Anterior vena cava (tissue), 1 donor: ENCODE measurements around the gene FAM120B.

DNA sequence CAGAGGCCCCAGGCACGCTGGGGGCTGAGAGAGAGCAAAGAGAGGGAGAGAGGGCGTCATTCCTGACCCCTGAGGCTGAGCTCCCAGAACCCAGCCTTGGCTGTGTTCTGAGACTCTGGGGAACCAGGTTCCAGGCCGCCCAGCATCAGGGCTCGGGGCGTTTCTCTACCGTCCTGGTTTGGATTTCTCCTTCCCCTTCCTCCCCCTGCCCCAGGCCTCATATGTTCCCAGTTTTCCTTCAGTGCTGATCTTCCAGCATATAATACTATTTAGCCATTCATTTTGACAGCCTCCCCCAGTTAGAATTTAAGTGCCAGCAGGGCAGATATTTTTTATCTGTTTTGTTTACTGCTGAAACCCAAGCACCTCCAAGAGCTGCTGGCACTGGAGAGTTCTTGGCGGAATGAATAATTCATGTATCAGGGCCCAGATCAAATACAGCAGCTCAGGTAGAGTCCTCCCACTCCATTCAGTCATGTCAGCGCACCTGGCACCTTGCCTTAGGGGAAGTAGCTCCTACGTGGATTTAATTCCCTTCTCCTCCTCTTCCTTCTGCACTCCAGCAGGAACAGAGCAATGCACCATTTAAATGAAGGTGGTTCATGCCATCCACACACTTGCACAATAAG, 23.4 kb upstream of the FRMD1 start:
- PRO-cap: no peak

GRCh38 chr6:168163505-168163704, 84.4 kb upstream of the FRMD1 start:
- PRO-cap: no peak

DNA sequence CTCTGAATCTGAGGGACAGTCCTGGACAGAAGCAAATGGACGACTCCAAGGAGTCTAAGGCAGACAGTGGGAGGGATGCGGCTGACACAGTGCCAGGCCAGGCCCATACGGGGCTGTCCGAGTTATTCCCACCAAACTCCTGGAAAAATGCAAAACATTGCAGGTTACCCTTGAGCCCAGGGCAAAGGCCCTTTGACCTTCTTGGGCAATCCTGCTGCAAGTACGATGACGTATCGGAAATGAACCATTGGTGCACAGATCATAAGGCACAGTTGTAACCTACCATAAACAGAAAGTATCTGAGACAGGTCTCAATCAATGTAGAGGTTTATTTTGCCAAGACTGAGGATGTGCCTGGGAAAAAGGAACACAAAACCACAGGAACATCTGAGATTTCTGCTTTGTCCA, 119.0 kb downstream of the DACT2 start:
- PRO-cap: no peak

GRCh38 chr6:168208952-168209592, 110.5 kb downstream of the DACT2 start:
- PRO-cap: no peak

- PRO-cap: unidirectional peak, plus-strand start at chr6:168247720
Observed at GRCh38 chr6:168247364-168248113, 72.0 kb downstream of the DACT2 start.

DNA sequence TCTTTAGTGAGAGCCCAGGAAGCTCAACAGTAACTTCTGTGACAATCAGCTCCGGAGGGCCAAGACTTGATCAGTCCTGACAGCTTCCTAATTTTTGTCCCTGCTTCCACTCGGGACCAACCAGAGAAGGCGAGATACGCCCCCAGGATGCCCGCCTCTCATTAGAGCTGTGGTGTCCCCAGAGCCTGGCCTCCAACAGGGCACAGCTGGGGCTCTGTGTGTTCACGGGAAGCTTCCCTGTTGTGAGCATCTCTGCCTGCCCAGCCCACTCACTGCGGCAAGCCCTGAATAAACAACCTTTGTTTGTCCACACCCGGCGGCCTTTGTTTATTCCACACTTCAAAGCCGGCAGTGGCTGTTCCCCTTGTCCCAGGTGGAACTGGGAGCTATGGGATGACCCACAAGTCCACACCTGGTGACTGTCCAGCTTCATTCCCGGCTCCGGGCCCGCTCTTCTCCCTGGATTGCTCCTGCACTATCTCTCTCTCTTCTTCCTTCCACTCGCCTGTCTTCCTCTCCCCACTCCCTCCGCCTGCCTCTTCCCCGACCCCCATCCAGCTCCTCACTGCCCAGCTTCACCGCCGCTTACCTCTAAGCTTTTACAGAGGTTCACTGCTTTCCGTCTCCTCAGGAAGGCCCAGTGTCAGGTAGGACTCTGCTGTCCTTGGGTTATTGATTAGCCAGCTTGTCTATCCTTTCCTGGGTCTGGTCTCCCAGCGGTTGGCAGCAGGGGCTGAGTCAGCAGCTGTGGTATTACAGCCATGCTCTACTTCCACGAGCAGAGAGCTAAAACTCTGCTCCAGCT, 17.9 kb downstream of the DACT2 start:
- PRO-cap: no peak

DNA sequence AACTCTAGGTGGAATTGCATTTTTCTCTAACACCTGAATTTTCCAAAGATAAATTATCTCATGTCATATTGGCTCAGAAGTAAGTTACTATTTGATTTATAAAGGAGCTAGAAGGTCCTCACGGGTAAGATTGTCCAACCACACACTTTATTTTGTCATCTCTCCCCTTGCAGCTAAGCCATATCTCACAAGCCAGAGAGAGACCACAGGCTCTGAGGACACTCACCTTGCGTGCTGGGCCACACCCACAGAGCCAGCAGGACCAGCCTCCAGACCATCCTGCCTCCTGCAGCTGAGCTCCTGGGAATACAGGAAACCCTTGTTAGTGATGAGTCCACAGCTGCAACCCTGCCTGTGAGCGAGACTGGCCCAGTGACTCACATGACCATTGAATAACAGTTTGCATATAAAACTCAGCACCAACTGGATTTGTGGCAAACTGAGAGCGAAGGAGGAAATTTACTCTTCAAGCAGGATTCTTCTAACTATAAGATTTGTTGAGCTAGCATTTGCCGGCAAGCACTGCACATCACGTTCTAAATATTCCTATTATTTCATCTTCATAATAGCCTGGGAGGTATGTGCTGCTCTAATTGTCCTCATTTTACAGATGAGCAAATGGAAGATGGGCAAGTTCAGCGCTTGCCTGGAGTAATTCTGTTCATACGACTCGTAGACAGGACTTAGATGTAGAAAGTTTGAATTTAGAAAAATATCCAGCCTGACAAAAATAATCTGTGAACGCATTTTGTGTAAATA, 3.0 kb downstream of the THBS2 start:
- PRO-cap: bidirectional peak, plus-strand start at position 437 of the sequence, minus-strand start at position 308 of the sequence

DNA sequence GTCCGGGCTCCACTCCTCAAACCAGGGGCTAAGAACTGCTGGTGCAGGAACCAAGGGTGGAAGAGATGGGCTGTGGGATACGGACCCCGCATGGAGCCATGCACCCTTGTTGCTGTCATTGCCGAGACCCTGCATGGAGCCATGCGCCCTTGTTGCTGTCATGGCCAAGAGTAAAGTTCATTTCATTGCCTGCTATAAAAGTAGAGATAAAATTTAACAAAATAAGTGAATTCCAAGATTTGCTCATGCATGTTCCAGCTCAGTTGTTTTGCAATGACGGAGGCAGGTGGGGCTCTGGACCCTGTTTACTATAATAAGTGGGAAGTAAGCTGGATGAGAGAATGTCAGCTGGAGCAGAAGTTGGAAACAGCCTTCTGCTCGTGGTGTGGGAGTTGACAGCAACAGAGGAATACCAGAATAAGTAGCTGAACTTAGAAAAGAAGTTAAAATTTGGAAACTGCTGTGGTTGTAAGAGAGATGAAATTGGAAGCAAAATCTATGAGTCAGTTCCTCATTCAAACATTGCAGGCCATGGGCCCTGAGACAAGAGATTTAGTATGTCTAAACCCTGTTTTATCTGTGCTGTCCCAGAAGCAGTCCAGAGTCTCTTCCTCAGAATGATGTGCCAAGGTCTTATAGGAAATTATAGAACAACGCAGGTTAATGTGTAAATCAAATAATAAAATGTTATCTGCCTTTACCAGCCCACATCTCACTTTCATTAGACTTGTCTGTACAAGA, 15.7 kb upstream of the THBS2 start:
- PRO-cap: no peak

GRCh38 chr6:169319475-169320159, 66.0 kb upstream of the THBS2 start:
- PRO-cap: no peak

DNA sequence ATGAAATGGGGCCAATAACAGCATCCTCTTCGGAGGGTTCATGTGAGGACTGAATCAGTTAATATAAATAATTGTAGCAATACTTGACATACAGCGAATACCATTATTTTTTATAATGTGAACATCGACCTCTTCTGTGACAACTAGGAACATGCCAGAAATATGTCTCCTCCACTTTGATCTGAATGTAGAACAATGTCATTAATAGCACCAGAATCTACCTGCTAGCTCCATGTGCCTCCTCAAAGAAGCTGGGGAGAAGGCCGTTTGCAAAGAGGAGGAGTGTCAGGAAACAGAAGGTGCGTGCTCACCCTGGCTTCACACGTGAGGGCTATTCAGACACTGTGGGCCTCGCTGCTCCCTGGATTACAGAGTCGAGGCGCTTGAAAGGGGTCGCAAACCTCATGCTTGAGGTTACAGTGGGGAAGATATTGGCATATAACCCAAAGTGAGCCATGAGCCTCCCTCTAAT, 214.7 kb downstream of the WDR27 start:
- PRO-cap: unidirectional peak, plus-strand start at position 246 of the sequence

DNA sequence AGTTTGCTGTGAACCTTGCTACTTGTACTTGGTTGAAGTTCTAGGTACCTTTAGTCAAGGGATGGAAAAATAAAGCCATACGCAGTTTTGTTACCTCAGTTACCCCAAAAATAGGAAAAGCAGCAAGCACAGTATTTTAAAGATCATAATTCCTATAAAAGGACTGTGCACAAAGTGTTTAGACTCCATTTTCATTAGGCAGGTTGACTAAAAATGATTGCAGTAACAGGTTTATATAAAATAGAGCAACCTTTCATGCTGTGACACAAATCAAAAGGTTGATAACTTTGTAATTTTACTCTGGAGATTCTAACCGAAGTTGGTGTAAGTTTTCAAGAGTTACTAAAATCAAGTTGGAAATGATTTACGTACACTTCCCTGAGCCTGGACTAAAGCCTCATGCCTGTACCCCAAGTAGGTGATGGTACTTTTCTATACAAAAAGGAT, 1.2 kb downstream of the C6orf120 start:
- PRO-cap: no peak

DNA sequence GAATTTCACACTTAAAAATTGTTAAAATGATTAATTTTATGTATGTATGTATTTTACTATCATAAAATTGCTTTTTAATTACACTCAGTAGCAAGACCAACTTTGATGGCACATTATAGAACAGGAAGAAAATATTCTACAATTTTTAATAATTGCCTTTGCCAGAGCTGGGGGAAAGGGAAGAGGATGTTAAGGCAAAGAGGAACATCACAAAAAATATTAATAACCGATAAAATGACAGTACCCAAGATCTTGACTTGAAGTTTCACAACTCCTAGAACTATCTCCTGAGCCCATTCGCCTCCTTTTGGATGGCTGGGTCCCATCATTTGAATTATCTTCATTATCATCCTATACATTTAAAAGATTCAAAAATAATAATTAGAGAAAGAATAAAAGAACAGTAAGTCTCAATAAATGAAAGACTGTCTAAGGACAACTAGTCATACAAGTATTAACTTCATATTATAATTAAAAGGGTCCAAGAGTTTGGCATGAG, 3.5 kb downstream of the PHF10 start:
- PRO-cap: no peak

GRCh38 chr6:170037574-170037870, 253.4 kb downstream of the DLL1 start:
- PRO-cap: no peak

DNA sequence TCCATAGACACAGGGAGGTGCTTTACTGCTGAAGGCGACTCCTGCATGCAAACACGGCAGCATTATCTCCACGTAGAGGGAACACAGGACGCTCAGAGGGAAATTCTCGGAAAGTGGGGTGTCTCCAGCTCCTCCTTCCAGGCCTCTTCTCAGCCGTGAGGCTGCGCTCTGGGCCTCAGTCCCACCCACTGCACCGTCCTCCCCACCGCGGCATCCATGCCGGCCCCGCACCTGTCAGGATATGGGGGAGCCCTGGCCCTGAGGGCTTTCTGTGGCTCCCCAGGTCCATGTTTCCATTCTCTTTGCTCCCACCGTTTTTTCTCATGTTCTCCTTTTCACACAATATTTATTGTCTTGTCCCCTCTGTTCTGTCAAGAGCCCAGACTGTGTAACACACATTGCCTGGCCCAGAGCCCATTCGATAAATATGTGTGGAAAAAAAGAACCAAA, 205.1 kb downstream of the DLL1 start:
- PRO-cap: no peak

DNA sequence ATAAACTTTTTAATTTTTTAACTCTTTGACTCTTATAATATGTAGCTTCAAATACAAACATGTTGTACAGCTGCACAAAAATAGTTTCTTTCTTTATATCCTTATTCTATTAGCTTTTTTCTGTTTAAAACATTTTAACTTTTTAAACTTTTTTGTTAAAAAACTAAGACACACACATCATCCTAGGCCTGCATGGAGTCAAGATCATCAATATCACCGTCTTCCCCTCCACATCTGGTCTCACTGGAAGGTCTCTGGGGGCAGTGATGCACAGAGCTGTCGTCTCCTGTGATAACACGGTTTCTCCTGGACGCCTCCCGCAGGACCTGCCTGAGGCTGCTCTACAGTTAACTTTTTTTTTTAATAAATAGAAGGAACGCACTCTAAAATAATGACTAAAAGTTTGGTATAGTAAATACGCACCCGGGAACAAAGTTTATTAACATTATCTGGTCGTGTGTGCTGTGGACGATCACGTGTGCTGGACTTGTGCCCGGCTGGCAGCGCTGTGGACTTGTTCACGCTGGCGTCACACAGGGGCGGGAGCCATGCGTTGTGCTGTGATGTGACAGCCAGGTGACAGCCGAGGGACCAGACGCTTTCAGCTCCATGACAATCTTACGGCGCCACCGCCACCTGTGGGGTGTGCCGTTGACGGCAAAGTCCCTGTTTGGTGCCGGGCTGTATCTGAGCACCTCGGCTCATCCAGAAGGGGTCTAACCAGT, 25.5 kb downstream of the DLL1 start:
- PRO-cap: unidirectional peak, plus-strand start at position 575 of the sequence

- PRO-cap: no peak
Observed at GRCh38 chr6:170265976-170266461, 24.9 kb downstream of the DLL1 start.

DNA sequence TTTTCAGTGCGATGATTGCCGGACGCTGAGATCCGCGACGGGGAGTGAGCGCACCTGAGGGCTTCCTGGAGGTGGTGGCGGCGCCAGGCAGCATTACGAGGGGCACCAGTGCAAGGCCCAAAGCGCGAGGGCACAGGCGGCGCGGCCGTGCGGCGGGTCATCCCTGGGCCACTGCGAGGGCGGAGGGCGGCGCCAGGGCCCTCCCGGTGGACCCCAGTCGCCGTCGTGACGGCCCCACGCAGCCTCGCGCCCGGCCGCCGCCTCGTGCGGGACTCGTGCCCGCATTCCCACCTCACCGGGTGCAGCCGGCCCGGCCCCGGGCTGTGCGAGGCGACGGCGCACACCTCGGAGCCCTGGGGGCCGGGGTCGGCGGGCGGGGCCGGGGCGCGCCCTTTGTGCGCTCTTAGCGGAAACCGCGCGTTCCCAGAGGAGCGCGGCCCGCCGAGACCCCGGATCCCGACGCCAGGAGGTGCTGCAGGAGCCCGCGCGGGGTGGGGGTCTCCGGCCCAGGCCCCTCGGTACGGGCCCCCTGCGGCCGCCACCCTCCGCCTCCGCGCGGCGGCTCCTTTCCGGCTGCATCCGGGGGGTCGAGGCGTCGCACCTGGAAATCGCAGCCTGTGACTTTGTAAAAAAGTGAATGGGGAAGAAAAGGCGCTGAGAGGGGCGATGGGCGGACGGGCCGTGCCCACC, 5.5 kb upstream of the DLL1 start:
- PRO-cap: no peak

- PRO-cap: bidirectional peak, plus-strand start at chr6:170306783, minus-strand start at chr6:170306565
Observed at GRCh38 chr6:170305666-170306875, at the start of gene FAM120B. FAM120B (plus strand) TSS chr6:170306758.

- PRO-cap: no peak
Observed at GRCh38 chr6:170371414-170372003, 65.0 kb downstream of the FAM120B start.

DNA sequence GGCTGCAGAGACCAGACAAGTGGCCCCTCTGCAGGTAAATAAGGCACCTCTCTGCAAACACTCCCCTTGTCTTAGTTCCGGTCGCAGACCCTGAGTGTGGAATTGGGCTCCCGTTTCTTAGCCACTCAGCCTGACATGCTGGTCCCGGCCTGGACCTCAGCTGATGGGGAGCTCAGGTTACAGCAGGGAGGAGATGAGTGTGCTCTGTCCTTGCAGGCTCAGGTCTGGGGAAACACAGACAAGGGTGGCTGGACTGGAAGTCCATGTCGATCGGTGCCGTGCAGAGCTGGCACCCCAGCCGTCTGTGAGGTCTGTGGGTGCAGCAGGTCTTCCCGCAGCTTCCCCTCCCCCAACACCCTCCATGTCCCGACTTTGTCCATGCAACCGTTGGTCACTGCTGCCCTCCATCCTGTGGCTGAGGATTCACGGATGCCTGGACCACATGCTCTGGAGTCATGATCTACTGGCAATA, 119.0 kb downstream of the PSMB1 start:
- PRO-cap: no peak